Measurements from ENCODE around the gene SFTPB.

- CAGE, long polyA plus RNA, result no peak
These were observed 12.5 kb upstream of the REG1B start for GRCh38 chr2:79100393-79100643.

DNA sequence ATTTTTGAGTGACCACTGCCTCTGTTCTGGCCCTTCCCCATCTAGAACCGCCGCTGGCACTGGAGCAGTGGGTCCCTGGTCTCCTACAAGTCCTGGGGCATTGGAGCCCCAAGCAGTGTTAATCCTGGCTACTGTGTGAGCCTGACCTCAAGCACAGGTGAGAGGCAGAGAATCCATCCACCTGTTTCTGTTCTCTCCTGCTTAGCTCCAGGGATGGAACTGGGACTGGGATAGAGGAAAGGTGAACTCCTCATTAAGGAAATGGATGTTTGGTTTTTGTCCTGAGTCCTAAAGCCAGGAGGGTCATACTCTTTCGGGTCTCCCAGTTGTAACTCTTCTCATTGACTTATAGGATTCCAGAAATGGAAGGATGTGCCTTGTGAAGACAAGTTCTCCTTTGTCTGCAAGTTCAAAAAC is 2.5 kb downstream of the REG1A start:
- CAGE, long polyA plus RNA, result no peak
- RRBS, result no CpG with 5 or more reads among the region's 3 CpGs

DNA sequence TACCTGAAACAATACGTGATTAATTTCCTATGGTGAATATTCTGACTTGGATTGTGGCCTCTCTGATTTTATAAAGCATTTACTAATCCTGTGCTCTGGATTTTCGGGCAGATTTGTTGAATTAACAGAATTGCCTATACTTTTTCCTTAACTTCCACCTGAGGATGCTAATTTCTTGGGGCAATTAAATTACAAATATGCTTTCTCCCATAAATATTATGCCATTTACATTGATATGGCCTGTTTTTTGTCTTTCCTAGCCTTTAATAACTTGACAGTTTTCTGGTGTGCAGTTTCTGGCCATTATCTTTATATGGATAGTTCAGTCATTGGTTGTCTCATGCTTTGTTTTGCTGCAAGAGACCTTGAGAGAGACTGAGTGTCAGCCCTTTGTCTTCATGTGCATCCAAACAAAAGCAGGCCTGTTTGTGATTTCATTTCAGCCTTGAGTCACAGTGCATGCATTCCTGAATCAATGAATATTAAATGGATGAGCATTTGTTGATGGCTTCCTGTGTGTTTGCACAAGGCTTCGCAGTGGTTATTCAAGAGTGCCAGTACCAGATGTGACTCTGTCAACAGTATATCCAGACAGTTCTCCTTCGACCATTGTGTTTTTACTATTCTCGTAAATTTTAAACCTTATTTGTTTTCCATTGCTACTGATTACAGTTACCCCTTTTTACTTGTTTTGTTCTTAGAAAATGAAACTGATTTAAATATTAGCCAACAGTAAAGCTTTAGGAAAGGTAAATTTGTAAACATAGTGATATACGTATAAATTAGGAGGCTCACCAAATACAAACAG is 319.6 kb downstream of the CTNNA2 start:
- CAGE, long polyA plus RNA, result no peak
- RRBS, result no CpG with 5 or more reads among the region's 6 CpGs

GRCh38 chr2:79863072-79863612 is 350.3 kb downstream of the CTNNA2 start:
- CAGE, long polyA plus RNA, result no peak
- RRBS, result no CpG with 5 or more reads among the region's 3 CpGs

- CAGE, long polyA plus RNA, result no peak
- RRBS, result no CpG with 5 or more reads among the region's 1 CpG
These were observed 721.6 kb downstream of the SUCLG1 start for GRCh38 chr2:83737451-83737821.

DNA sequence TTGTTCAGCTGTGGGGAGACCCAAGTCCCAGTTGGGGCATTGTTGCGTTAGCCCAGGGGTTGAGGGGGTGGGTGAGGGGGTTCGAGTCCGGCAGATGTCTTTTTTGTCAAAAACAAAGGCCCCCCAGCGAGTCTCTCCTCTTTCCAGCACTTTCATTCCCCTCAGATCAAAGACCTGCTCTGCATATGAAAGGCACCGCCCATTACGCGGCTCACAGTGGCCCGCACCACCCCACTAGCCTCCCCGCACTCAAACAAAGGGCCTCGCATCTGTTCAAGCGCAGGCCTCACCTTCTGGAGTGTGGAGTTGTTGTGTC is 25.2 kb downstream of the TRABD2A start:
- CAGE, long polyA plus RNA, result no peak
- RRBS, result no CpG with 5 or more reads among the region's 11 CpGs

DNA sequence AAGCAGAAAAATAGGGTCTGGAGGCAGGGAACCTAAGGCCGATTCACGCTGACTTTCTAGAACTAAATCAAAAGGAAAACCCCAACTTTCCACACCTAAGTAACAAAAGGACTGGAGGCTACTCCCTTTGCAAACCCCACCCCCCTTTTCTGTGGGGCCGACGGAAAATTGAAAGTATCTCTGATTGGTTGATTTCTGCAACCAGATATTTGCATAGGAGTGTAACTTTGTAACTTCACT is 19.2 kb downstream of the TMSB10 start:
- CAGE, long polyA plus RNA, result no peak
- RRBS, result no CpG with 5 or more reads among the region's 4 CpGs

DNA sequence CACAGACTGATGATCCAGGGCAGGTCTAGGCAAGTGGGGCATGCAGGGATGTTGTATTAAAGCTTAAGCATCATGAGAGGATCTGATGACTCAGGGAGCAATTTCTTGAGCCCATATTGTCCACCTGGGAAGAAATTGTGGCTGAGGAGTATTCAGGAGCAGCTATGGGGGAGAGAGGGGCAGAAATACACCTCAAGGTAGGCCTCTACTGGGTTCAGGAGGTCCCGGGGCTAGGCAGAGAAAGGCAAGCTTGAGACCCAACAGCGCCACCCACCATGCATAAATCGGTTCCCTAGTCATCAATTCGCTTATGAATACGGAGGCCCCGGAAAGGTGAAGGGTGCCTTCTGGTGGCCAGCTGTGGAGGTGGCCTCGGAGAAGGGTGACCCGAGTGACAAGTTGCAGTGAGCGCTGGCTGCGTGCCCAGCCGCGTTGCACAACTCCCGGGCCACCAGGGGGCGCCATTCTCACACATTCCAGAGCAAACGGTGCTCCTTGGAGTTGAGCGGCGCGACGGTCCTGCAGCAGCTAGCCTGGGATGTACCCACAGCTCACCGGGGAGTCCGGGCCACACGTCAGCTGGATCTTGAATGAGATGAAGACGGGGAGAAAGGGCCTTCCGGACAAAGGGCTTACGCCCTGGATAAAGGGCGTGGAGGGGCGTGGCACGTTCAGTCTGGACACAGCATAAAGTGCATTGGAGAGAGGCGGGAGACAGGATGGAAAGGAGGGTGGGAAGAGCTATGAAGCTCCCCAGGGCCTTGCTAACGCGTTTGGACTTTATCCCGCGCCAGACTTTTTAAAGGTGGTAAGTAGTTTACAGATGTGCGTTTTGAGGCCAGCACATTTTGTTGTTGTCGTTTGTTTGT is 20.3 kb downstream of the TMSB10 start:
- CAGE, long polyA plus RNA, result no peak
- RRBS, result 13% methylated on average over 10 of the region's 35 CpGs

DNA sequence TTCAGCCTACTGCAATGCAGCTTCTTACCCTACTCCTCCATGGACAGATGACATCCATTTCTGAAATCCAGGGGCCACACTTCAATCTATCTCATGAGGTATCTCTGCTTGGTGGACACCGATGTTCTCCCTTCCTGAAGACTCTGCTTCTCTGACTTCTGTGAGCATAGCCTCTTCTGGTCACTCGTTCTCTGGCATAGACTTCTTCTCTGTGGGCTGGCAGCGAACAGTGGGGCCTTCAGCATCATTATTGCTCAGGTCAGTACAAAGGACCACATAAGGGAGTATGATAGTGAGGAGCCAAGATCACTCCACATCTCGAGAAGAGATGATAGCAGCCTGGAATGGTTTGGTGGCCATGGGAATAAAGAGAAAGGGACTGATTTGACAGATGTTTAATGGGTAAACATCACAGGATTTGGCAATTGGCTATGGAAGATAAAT is 8.1 kb upstream of the KCMF1 start:
- CAGE, long polyA plus RNA, result no peak
- RRBS, result no CpG with 5 or more reads among the region's 4 CpGs

GRCh38 chr2:85052955-85053852 is 80.0 kb upstream of the TCF7L1 start:
- CAGE, long polyA plus RNA, result no peak
- RRBS, result no CpG with 5 or more reads among the region's 10 CpGs

DNA sequence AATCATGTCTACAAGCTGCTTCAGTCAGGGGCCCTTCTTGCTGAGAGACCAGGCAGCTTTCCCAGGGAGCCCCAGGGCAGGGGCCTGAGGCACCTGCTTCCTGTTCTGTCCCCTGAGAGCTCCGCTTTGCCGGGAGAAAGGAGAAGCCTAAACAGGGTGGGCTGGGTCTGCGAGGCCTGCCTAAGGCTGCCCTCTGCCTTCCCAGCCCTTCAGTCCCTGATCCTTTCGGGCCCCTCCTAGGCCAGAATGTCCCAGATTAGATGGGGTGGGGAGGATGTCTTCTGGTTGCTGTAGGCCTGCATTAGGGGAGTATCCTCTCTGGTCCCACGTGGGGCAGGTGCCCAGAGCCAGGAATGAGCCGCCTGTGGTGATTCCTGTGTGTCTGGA is 72.3 kb downstream of the TGOLN2 start:
- CAGE, long polyA plus RNA, result no peak
- RRBS, result no CpG with 5 or more reads among the region's 6 CpGs

- CAGE, long polyA plus RNA, result no peak
- RRBS, result no CpG with 5 or more reads among the region's 10 CpGs
These were observed 2.4 kb downstream of the TGOLN2 start for GRCh38 chr2:85325355-85325820.

DNA sequence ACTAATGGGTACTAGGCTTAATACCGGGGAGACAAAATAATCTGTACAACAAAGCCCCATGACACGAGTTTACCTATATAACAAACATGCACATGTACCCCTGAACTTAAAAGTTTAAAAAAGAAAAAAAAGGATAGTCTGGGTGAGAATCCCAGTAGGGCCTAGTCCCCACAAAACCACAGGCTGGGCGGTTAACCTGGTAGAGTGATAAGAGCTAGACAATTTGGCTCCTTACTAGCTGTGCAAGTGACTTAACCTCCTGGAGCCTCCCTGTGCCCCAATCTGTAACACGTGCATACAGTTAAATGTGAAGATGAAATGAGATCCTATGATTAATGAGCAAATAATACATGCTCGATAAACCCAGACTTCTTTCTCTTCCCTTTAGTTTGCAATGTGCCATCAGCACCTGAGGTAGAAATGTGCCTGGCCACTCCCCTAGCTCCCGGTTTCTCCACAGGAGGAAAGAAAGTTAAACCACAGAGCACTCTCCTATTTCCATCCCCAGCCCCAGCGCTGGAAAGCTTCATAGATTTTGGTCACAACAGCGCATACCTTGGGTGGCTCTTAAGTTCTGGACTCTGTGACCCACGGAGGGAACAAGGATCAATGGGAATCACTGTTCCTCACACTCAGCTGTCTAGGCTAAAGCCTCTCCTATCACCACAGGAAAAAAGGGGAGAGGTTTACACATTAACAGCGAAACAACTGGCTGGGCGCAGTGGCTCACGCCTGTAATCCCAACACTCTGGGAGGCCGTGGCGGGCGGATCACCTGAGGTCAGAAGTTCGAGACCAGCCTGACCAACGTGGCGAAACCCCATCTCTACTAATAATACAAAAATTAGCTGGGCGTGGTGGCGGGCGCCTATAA is 2.7 kb upstream of the CAPG start:
- CAGE, long polyA plus RNA, result no peak
- RRBS, result no CpG with 5 or more reads among the region's 21 CpGs

GRCh38 chr2:85420509-85421208 is 2.1 kb downstream of the SH2D6 start:
- CAGE, long polyA plus RNA, result no peak
- RRBS, result 2% methylated on average over 5 of the region's 20 CpGs

DNA sequence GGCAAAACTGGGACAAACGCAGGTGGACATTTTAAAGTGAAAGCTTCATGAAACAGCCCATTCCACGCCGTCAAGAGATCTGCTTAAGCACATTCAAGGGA is 984 bp upstream of the MAT2A start:
- CAGE, long polyA plus RNA, result no peak
- RRBS, result no CpG with 5 or more reads among the region's 3 CpGs

DNA sequence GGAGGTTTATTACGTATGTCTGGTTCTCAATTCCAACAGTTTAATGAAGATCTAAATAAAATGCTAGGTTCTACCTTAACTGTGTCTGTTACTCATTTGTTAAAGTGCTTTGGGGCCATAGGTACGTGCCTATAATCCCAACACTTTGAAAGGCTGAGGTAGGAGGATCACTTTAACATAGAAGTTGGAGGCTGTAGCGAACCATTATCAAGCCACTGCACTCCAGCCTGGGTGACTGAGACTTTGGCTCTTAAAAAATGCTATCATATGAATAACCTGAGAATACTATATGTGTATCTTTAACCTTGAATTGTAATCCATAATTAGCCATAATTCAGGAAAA is 6.2 kb downstream of the MAT2A start:
- CAGE, long polyA plus RNA, result no peak
- RRBS, result no CpG with 5 or more reads among the region's 3 CpGs

- CAGE, long polyA plus RNA, result no peak
- RRBS, result no CpG with 5 or more reads among the region's 3 CpGs
These were observed 1.5 kb downstream of the VAMP5 start for GRCh38 chr2:85585708-85586229.

- CAGE, long polyA plus RNA, result no peak
- RRBS, result no CpG with 5 or more reads among the region's 6 CpGs
These were observed at the start of gene SFTPB for GRCh38 chr2:85667868-85668464. SFTPB (minus strand) TSS chr2:85668199.

- CAGE, long polyA plus RNA, result no peak
- RRBS, result no CpG with 5 or more reads among the region's 4 CpGs
These were observed 9.3 kb upstream of the GNLY start for GRCh38 chr2:85684891-85685257.

DNA sequence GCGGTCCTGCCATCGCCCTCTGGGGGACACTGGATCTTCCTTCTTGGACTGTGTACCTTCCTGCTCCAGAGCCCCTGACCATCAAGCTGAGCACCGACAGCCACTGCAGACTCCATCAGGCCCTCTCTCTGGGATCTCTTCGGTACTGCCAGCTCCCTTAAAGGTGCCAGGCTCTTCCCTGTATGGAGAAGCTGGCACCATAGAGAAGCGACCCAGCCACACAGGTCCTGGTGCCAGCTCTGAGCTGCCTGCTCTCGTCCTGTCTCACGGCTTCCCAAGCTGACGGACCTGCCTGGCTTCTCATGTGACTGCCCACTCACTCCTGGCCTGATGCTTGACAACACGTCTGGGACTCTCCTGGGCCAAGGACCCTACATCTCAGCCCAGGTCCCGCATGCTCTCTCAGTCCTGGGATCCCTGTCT is 12.6 kb upstream of the ATOH8 start:
- CAGE, long polyA plus RNA, result no peak
- RRBS, result no CpG with 5 or more reads among the region's 10 CpGs

Measured in AG04450 (cell line).